K562 (cell line): ENCODE measurements around a stretch of chr6.

GRCh38 chr6:170369021-170369710, 62.6 kb downstream of the FAM120B start:
- RAMPAGE, long total RNA, result no peak
- RRBS, result no CpG with 5 or more reads among the region's 9 CpGs
PRO-cap:
- standard, result no peak
- CoPRO, capped RNA only, 2 experiments, result no peak in any of the 2 experiments
- CoPRO, capped and uncapped RNA, 2 experiments, result no peak in any of the 2 experiments
- CoPRO, uncapped RNA only, 2 experiments, result no peak in any of the 2 experiments
CAGE:
- cytosol, long polyA plus RNA, result no peak
- long polyA plus RNA, result no peak
- nucleolus, long total RNA, result no peak
- nucleus, long polyA plus RNA, result no peak